Measurements from ENCODE around the genes GIPR, DMPK and FOXA3.

GRCh38 chr19:45521116-45521589 is 13.9 kb downstream of the VASP start:
- RRBS = no CpG with 5 or more reads among the region's 8 CpGs

DNA sequence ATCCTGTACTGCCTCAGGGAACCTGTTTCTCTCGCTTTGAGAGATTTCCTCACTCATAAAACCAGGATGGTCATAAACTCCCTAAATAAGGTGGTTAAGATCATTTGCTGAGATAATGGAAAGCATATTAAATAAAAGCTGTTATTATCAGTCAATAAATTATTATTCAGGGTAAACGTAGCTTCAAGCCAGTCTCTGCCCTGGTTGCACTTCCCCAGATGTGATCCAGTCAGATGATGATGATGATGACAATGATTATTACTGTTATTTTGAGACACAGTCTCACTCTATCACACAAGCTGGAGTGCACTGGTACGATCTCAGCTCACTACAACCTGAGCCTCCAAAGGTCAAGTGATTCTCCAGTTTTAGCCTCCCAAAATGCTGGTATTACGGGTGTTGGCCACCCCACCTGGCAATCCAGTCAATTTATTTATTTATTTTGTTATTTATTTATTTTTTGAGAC is 16.8 kb downstream of the OPA3 start:
- RRBS = no CpG with 5 or more reads among the region's 4 CpGs

GRCh38 chr19:45599300-45600125 is 2.5 kb downstream of the GPR4 start:
- RRBS = 24% methylated on average over 5 of the region's 21 CpGs

DNA sequence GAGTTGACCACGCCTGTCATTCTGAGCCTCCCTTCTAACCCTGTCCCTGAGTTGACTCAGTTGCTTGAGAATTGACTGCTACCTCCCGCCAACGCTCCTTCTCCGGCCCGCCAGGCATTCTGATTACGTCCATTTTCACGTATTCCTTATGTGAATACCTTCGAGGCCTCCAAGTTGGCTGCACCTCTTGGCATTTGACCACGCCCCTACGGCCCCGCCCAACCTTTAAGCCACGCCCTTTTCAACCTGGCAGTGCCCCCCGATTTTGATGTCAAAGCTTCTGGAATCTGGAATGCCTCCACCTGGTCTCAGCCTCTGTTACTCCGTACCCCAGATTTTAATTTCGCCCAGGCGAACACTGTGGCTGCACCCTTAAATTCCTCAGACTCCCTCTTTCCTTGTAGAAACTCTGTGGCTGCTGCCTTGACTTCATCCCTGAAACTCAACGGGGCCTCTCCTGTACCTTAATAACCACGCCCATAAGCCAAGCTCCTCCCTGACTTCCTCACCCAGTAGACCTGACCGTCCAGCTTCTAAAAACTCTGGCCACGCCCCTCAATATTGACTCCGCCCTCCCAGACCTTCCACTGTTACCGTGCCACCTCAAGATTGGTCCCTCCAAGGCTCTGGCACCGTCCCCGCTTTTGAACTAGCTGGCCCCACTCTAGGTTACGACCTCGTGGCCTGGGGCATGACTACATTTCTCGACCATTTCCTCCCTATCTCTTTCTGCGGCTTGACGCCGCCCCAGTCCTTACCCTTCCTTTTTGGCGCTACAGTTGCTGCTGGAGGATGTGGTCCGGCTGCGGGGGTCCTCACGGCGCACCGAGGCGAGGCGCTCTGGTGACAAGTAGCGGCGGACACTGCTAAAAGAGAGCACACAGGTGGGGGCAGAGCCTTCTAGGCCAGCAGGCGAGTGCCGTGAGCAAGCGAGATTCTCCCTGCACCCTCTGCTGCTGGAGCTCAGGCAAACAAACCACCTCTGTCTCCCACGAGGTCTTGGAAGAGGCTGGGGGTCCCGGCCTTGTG is 2.0 kb upstream of the EML2 start:
- RRBS = no CpG with 5 or more reads among the region's 45 CpGs

DNA sequence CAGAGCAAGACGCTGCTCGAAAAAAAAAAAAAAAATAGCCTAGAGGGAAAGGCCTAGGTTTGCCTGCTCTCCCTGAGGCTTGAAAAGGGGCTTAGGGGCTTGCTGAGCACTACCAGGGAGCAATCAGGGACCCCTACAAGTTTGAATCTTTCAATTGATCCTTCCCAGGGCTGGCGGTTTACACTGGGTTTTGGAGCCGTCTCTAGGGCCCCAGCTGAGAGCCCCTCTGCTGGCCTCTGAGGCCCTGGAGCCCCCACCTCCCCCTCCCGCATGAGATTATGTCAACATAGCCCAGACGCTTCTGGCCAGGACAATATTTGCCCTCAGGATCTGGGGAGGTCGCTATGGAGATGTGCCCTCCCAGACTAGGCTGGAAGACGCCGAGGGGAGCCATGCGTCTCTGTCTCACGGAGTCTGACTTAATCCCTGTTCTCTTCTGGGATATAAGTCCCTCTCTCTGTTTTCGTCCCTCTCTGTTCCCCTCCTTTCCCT is 10.2 kb upstream of the GIPR start:
- RRBS = no CpG with 5 or more reads among the region's 12 CpGs

- RRBS = no CpG with 5 or more reads among the region's 18 CpGs
Measured at GRCh38 chr19:45667488-45668391, at the start of gene GIPR. GIPR (plus strand) TSS chr19:45668221.

GRCh38 chr19:45669014-45669676 is 1.1 kb downstream of the GIPR start:
- RRBS = no CpG with 5 or more reads among the region's 38 CpGs

- RRBS = 7% methylated on average over 3 of the region's 17 CpGs
Measured at GRCh38 chr19:45677790-45678104, 9.7 kb downstream of the GIPR start.

- RRBS = 4% methylated on average over 5 of the region's 27 CpGs
Measured at GRCh38 chr19:45715818-45717129, 14.4 kb downstream of the FBXO46 start.

DNA sequence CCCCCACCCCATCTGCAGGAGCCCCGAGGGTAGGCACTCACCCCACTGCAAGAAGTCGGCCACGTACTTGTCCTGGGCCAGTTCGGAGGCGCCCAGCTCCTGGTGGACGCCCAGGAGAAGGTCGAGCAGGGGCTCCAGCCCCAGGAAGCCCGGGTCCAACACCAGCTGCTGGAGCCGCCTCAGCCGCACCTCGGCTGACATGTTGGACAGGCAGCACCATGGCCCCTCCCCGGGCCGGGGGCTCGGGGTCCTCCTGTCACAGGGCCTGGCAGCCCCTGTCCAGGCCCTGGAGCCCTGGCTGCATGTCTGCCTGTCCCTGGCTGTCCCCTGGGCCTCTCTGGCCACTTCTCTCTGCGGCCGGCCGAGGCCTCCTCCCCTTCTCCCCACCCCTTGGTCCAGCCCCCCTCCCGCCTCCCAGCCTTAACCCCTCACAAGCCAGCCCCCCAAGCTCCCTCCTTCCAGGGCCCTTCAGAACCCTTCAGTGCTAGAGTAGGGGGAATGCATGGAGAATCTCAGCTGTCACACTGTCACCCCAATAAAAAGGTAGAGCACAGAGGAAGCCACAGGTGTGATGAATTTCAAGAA is at the start of gene DMPK:
DMPK (minus strand) TSS at position 339 of the 585 bp plus-strand sequence.
- RRBS = 94% methylated on average over 4 of the region's 18 CpGs

GRCh38 chr19:45822884-45823566 is 7.9 kb upstream of the RSPH6A start:
- RRBS = no CpG with 5 or more reads among the region's 16 CpGs

DNA sequence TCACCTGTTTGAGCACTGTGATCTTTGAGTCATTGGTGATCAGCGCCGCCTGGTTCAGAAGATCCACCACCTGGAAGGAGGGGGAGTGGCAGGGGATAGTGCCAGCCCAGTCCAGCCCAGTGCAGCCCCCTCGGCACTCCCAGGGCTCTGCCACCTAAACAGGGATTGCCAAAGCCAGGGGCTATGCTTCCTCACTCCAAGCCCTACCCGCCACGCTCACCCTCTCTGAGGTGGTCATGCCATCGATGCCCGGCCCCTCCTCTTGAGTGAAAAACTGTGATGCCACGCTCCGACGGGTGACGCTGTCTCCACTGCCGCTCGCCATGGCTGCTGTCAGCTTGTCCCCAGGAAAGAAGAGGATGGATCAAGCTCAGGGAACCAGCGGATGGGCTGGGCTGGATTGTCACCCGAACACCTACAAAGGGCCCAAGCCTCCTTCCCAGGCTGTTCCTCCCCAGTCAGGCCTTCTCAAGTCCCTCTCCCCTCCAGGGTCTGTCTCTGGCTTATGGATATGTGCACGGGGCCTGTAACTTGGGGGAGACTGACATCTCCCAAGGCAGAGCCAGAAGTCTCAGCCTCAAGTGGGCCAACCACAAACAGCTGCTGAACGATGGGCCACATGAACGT is 8.7 kb downstream of the SYMPK start:
- RRBS = no CpG with 5 or more reads among the region's 18 CpGs

DNA sequence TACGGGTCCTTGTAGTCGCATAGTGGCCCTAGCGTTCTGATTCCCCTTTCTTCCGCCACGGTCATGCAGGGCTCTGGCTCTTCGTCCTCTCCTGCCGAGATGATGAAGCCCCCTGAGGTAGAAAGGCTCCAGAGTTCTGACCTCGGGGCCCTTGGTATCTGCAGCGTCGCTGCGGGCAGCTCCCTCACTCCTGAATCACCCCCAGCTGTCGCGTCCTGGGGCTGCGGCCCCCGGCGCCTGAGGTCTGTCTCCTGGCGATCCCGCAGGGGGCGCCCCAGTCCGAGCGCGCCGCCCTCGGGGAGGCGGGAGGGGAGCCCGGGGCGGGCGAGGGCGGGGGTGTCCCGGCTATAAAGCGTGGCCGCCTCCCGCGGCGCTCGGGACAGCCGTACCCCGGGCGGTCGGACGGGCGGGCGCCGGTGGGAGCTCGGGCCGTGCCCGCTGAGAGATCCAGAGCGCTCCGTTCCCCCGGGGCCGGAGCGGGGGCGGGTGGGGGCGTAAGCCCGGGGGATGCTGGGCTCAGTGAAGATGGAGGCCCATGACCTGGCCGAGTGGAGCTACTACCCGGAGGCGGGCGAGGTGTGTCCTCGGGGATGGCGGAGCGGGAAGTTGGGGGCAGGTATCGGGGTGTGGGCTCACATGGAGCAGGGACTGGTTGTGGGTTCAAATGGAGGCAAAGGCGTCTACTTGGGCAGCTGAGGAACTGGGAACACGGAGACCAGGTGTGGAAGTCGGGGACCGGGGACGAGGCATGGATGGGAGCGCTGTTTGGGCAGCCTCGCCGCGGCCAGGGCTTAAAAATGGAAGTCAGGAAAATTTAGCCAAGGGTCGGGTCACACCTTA is at the start of gene FOXA3:
FOXA3 (plus strand) TSS at position 377 of the 840 bp plus-strand sequence.
- RRBS = 16% methylated on average over 32 of the region's 73 CpGs

- RRBS = no CpG with 5 or more reads among the region's 24 CpGs
Measured at GRCh38 chr19:46353718-46354264, 6.9 kb downstream of the PPP5C start.

DNA sequence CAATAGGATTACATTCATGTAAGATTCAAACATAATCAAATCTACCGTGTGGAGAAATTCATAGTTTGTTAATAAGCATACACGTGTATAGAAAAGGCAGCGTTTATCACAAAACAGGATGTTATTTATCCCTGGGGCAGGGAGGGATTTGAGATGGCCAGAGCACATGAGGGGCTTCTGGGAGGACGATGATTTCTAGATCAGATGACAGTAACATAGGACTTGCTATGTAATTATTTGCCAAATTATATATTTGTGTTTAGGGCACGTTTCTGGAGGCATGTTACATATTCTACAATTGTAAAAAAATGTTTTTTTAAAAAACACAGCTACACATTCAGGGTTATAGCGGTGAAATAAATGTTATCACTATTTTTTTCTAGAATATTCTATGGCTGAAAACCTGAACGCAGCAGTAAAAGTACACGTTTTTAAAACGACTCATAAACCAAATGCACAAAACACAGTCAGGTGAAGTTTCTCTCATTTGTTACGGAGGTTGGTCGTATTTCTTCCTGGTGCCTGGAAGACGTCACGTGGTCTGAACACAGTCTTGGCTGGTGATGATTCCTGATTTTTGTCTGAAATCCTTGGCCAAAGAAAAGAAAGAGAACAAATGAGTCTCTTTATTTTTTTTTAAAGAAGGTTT is 9.6 kb upstream of the PNMA8A start:
- RRBS = no CpG with 5 or more reads among the region's 13 CpGs

- RRBS = no CpG with 5 or more reads among the region's 1 CpG
Measured at GRCh38 chr19:46546475-46546896, 50.8 kb upstream of the PNMA8B start.

DNA sequence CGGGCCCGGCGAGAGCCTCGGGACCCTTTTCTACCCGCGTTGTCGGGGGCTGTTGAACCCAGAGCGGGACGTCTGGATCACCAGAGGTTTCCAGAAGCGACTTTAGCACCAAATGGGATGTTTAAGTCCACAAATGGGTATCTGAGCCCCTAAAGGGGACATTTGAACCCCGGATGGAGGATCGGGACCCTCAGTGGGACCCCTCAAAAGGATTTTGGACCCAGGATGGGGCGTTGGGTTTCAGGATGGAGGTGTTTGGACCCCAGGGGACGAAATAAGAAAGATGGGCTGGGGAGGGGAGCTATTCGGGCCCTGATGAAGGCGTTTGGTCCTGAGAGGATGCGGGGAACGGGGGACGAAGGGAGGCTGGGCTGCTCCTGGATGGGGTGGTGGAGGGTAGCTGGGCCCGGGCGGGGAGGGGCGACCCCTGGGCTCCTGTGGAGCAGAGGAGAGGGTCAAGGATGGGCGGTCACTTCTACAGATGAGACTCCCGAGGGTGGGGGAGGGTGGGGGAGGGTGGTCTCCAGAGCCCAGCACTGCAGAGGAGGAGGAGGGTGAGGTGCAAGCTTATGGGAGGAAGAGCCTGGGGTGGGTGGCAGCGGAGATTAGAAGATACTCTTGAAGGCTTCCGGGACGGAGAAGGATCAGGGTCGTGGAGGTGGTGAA is 540 bp downstream of the CALM3 start:
- RRBS = 0% methylated on average over 1 of the region's 28 CpGs

- RRBS = no CpG with 5 or more reads among the region's 33 CpGs
Measured at GRCh38 chr19:46620237-46621564, 4.2 kb downstream of the PTGIR start.

- RRBS = 75% methylated on average over 31 of the region's 108 CpGs
Measured at GRCh38 chr19:46649231-46650009, 11.6 kb downstream of the DACT3 start.